ENCODE measurements around the gene NTMT2.

DNA sequence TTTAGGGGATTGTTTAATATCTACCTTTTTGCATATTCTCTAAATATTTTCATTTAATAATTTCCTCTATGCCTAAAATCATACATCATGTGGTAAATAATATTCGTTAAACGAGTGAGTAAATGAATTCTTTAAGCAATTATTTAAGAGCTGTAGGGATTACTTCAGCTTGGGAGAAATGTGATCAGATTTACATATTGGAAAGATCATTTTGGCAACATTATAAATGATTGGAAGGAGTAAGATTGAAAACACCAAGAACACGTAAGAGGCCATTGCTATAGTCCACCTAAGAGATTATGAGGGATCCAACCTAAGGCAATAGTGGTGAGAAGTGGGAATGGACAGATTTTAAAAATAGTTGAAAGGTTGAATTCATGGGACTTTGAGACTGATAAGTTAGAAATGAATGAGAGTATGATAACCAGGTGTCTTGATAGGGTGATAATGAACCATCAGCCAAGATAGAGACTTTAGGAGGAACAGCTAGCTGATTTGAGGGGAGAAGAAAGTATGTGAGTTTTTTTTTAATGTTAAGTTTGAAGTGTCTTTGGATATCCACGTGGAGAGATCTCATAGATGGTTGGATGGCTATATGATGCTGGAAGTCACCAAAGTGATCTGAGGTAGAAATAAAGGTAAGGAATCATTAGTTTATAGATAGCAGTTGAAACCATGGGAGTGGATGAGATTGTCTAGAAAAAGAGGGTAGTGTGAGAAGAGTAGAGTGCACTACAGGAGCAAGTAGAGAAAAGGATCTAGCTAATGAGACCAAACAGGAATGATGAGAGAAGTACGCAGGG lies 89.5 kb upstream of the MPC2 start:
- RRBS = no CpG with 5 or more reads among the region's 5 CpGs

GRCh38 chr1:168183833-168184114 lies 5.0 kb downstream of the TIPRL start:
- RRBS = no CpG with 5 or more reads among the region's 7 CpGs

GRCh38 chr1:168799912-168800538 lies 71.0 kb upstream of the DPT start:
- RRBS = no CpG with 5 or more reads among the region's 2 CpGs

DNA sequence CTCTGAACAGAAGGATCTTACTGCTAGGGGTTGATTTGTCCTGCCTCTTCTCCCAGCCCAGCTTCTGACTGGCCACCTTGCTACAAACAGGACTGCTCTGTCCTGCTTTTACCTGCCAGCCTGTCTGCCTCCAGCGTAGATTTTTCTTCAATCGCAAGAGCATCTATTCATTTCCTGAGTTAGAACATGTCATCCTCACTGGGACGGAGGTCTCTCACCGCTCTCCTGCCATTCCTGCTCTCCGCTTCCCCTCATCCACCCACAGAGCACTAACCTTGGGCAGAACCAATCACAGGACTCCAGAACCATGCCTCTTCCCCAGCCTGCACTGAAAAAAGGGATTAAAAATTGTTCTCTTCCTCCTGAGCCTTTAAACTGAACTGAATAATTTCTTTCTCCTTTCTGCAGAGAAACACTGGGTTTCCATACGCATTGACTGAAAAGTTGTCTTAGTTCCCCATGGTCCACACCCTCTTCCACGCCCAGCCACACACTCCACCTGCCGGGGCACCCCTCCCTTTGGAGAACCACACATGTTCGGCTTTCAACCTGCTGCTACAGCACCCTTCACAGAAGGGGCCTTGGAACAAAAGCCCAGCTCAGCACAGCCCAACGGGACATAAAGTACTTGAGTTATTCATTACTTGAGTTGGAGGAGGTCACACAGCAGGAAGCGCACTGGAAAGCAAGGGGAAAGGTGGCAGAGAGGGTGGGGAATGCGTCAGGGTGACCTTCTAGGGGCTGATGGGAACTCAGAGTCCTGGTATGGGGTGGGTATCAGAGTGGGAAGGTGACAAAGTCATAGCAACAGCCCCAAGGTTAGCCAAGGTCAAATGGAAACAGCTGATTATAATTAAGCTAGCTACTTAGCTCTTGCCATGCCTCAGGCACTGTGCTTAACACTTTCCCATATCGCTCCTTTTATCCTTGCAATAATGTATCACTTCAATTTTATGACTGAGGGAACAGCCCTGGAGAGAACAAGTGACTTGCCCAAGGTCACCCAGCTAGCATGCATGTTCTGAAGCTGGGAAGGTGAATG lies 3.1 kb upstream of the ATP1B1 start:
- RRBS = no CpG with 5 or more reads among the region's 13 CpGs

DNA sequence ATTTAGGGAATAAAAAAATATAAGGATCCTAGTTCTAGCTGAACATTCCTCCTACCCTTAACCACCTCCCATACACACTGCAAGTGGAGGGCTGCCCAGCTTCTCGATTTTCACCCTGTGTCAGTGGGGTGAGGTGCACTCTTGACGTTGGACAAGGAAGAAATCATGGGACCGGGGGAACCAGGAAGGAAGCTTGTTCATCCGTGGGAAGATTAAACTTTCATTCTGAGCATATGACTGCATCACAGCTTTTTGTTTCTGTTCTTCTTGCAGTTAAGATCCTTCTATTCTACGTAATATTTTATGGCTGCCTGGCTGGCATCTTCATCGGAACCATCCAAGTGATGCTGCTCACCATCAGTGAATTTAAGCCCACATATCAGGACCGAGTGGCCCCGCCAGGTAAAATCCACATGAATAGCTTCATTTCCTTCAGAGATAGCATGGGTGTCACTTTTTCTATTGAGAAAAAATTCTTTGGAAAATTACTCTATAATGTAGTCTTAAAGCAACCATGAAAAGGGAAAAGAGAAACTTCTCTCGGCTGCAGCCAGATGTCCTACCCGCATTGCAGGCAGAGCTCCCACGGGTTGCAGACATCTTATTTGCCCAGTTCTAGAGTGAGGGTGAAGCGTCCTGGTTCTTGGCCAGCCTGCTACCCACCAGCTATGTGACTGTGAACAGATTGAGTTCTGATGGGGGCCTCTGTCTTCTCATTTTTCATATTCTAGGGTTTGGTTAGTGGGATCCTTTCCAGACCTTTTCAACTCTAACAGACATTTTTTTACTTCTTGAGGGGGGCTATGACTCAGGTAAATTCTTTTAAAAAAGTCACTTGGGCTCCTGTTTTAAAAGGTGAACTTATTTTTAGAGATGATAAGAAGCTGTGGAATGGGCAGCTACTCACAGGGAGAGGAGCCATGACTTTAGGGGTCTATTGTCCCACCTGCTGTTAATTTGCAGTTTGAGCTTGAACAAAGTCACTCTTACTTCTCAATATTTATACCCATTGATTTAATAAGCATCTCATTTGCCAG lies 4.9 kb downstream of the ATP1B1 start:
- RRBS = no CpG with 5 or more reads among the region's 12 CpGs

- RRBS = no CpG with 5 or more reads among the region's 11 CpGs
Measured at GRCh38 chr1:169126773-169127628, 20.5 kb downstream of the ATP1B1 start.

DNA sequence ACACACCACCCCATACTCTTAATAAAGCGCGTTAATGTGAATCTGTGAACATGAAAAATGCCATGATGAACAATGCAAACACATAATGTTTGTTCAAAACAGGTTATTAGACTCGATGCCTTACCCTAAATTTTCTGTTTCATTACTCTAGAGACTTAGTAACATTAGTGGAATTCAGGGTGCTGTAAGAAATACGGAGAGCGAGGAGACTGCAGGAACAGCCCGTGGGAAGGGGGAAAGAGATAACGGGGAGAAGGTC lies 319 bp downstream of the NME7 start:
- RRBS = no CpG with 5 or more reads among the region's 7 CpGs

GRCh38 chr1:169483975-169484677 lies 1.6 kb downstream of the SLC19A2 start:
- RRBS = no CpG with 5 or more reads among the region's 9 CpGs

- RRBS = no CpG with 5 or more reads among the region's 5 CpGs
Measured at GRCh38 chr1:169712008-169712439, 604 bp upstream of the SELL start.

GRCh38 chr1:169836897-169837292 lies 42.1 kb downstream of the C1orf112 start:
- RRBS = no CpG with 5 or more reads among the region's 2 CpGs

DNA sequence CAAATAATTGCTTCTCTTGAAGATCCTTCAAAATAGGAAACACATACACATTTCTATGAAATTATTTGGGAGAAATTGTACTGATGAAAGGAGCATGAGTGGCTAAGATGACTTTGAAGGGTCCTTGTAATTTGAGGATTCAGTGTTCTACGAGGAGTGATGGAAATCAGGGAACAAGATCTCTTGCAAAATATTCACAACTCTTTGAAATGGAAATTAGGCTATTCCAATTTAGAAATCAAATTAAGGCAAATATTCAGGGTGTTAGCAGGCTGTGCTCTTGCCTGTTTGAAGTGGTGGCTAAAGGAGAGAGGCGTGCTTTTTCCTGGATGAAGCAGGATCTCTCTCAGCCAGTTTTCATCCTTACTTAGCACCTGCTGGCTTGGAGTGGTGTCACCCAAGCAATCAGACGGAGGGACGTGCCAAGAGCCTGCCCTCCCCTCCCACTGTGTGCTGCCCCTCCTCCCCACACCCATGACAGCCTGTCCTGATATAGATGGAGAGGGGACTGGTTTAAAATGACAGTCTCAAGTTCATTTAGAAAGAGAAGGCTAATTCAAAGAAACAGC lies at the start of gene NTMT2:
NTMT2 (plus strand) TSS at position 469 of the 569 bp plus-strand sequence.
- RRBS = no CpG with 5 or more reads among the region's 4 CpGs

DNA sequence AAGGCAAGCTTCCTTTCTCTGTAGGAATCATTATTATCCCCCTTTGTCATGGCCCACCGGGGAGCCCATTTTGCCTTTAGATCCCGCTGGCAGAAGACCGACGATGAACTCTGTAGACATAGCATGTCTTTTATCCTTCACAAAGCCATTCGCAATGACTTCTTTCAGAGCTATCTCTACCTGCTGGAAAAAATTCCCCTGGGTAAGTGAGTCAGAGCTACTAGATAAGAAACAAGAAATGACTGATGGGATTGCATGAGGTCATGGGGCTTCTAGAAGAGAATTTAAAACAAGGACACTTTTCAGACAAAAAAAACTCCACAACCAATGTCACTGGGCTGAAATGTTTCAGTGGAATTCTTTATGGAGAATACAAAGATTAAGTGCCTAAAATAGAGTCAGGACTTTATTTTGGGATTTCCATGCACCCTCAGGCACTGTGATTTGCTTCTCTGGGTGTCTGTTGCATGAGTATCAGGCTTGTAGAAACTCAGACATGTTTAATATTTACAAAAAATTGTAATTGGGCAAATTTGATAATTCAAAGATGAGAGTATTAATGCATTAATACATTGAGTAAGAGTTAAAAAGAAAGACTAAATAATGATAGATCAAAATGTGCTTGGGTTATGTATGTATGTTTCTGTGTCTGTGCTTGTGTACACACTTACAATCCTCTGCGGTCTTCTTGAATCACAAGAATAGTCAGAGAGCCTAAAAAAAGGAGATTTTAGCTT lies 469 bp downstream of the NTMT2 start:
- RRBS = no CpG with 5 or more reads among the region's 6 CpGs

DNA sequence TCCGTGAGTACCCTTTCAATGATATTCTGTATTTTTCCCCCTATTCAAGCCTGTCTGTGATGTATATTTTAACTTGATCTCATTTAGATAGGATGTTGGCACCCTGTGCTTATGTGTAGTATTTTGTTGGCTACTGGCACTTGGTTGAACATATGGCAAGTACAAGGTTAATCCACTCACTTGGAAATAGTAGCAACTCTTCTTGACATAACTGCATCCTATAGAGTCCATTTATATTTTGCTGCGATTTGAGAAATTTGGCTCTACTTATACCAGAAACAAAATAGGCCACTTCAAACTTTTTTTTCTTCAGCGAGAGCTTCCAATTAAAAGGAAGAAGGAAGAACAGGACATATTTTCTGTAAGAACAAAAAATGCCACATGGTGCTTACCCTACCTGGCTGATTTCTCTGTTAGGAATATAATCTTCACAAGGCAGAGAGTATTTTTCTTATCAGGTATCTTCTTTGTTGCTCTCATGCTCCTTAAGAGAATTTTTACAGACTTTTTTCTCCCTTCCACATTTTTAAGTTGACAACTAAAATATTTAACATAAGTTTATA lies 88.7 kb downstream of the NTMT2 start:
- RRBS = no CpG with 5 or more reads among the region's 3 CpGs

GRCh38 chr1:171219332-171220534 lies 28.6 kb upstream of the FMO1 start:
- RRBS = no CpG with 5 or more reads among the region's 5 CpGs

DNA sequence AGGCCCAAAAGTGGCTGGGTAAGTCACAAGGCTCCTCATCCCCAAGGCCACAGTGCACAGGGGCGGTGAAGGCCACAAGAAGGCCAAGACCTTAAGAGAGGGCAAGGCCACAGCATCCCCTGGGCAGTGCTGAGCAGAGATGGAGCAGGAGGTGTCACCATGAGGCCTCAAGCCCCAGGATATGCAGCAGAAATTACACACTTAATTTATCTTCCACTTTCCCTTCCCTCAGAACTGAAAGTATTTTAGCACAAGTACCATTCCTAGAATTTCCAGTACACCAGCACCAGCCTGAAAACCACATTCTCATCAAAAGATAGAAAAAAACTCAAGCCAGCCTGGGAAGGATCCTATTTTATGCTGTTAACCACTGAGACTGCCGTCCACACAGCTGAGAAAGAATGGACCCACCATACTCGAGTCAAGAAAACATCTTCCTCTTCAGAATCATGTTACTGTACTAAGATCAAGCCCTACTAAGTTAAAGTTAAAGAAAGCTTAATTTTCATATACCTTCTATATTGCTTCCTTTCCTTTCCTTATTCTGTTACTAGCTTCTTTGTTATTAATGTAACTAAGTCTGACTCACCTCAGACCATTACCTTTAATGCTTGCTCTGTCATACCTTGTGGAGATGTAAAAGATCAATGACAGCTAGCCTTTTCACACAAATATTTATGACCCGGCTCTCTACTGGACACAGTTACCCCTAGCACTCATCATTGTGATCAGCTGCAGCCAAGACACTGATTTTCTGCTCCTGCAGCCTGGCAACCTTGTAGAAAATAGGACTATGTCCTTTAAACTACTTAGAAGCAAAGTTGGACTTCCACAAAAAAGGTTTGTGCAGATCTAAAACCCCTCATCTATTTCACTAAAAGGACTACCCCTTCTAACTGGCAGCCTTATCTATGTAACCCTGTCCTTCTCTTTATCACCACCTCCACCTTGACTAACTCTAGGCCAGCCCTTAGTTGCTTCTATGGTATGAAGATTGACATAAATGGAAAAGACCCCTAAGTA lies 26.2 kb upstream of the FMO1 start:
- RRBS = no CpG with 5 or more reads among the region's 4 CpGs

- RRBS = no CpG with 5 or more reads among the region's 4 CpGs
Measured at GRCh38 chr1:171268773-171269183, 20.5 kb downstream of the FMO1 start.

GRCh38 chr1:171484497-171484847 lies 858 bp upstream of the PRRC2C start:
- RRBS = no CpG with 5 or more reads among the region's 2 CpGs

- RRBS = no CpG with 5 or more reads among the region's 2 CpGs
Measured at GRCh38 chr1:171560711-171561188, 61.3 kb upstream of the MYOCOS start.

- RRBS = 100% methylated on average over 2 of the region's 14 CpGs
Measured at GRCh38 chr1:172441866-172442995, 1.6 kb downstream of the PIGC start.

DNA sequence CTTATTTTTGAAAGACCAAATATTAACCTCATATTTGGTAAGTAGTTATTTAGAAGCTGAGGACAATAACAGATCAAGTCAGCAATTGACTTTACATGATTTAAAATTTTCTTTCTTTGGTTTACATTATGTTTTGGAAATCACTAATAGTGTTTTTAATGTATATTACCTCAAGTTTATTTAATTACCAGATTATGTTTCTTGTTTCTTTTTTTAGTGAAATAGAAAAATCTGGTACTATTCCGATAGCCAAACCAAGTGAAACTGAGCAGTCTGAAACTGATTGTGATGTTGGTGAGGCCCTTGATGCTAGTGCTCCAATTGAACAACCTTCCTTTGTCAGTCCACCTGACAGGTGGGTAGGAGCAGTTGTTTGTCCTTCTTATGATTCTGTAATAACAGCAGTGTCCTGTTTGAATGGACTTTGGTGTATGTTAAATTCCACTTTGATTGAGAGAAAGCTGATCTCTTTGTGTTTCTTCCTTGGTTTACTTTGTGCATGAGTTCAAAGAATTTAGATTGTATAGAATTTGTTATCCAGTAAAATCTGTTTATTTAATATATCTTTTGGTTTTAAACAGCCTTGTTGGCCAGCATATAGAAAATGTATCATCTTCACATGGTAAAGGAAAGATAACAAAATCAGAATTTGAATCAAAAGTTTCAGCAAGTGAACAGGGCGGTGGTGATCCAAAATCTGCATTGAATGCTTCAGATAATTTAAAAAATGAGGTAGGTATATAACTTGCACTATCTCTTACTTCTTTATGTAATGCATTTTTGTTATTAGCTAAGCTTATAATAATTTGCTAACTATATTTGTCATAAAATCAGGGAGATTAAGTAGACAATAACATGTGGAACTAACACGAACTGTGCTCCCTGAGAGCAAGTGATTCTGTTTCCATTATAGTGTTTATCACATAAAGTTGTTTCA lies 24.4 kb downstream of the SUCO start:
- RRBS = no CpG with 5 or more reads among the region's 3 CpGs

Measured in HL-60 (cell line).